PC-3 (cell line): ENCODE measurements around a stretch of chr10.

GRCh38 chr10:121080278-121080786, 229.2 kb downstream of the WDR11 start:
- RAMPAGE, long total RNA = no peak

- RAMPAGE, long total RNA = no peak
Measured at GRCh38 chr10:121525033-121525761, 73.0 kb downstream of the FGFR2 start.

DNA sequence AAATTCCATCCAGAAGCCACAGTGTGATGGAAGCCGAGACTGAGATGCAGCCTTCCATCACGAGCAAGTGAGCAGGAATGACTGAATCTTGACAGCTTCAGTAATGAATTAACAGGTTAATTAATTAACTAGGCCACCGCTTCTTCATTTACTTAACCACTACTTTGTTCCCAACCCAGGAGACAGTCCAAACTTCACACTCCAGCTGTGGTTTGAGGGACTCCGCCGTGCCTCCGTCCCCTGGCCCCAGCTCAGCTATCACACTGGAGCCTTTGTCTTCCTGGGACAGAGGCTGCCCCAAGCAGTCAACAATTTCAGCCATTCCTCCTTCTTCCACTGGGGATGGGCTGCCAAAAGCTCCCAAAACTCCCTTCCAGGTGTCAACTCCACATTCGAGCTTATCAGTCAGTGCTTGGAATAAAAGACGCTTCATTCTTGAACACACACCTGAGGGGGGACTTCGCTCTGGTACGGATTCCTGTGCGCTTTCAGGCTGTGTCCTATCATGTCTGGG, 65.8 kb downstream of the FGFR2 start:
- RAMPAGE, long total RNA = no peak

- RAMPAGE, long total RNA = no peak
Measured at GRCh38 chr10:121779837-121780516, 147.9 kb downstream of the ATE1 start.

DNA sequence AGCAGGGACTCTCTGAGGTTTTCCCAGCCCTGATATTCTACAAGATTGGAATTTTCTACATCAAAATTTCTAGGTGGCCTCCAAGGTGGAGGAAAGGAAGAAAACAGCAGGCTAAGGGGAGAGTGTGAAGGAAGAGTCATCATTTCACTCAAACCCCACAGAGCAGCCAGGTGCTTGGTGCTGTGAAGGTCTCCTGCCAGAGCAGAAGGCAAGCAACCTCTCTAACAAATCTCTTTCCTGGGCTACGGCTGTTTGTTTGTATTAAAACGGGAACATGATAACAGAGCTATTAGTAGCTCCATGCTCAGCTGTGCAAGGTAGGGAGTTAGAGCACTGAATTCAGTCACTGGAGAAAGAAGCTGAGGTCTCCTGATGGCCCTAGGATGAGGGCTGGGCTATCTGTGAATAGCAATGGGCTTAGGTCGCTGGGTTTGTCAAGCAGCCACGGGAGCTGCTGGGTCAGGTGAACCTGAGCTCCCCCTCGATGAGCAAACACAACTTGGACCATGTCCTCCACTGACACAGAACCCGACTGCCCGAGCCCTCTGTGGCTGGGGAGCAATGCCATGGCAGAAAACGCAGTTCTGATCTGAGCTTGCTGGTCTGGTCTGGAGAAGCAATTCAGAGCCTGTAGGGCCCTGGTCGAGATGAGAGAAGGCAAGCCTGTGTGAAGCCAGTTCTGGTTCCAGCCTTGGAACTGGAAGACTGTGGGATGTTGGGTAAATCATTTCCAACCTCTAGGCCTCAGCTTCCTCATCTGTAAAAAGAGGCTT, 24.4 kb downstream of the TACC2 start:
- RAMPAGE, long total RNA = no peak

DNA sequence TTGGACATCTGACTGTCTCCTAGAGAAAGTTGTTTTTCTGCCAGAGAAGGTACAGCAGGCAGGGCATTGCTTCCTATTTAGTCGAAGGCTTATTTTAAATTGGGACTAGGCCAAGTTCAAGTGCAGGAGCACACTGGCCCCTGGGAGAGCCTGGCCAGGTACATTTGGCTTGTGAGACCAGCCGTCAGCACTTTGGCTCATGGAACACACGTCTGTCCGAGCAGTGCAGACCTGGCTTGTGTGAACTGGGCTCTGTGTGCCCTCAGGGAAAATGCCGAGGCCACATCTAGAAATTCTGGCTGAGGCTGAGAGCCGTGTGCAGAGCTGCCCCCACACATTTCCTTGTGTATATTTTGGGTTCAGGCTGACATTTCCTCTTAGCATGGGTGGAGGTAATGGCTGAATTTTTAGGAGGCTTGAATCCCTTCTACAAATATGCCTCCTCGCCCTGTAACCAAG, 113.6 kb downstream of the TACC2 start:
- RAMPAGE, long total RNA = no peak

DNA sequence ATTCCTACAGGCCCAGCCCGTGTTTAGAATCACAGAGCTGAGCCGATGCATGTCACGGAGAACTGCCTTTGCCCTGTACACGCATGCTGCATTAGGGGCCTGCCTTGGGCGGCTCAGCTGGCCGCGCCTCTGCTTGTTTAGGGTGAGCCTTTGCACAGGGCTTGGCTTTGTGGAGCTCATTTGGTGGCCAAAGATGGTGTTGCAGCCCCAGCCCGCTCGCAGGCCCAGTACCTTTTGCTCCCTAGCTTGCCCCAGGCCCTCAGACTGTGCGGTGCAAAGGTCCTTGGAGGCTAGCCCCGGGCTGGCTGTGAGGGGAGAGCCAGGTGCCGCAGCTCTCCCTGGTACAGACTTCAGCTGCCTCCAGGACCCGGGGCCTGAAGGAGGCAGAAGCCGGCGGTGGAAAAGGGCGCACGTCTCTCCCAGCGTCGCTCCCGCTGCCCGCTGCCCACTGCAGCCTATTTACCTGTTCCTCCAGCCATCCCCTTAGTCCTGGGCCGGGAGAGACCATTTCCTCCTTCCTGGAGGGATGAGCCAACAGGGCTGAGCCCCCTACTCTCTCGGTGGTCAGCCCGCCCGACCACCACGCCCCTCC, 108.2 kb upstream of the BTBD16 start:
- RAMPAGE, long total RNA = no peak

- RAMPAGE, long total RNA = no peak
Measured at GRCh38 chr10:122164902-122165142, 106.3 kb upstream of the BTBD16 start.

DNA sequence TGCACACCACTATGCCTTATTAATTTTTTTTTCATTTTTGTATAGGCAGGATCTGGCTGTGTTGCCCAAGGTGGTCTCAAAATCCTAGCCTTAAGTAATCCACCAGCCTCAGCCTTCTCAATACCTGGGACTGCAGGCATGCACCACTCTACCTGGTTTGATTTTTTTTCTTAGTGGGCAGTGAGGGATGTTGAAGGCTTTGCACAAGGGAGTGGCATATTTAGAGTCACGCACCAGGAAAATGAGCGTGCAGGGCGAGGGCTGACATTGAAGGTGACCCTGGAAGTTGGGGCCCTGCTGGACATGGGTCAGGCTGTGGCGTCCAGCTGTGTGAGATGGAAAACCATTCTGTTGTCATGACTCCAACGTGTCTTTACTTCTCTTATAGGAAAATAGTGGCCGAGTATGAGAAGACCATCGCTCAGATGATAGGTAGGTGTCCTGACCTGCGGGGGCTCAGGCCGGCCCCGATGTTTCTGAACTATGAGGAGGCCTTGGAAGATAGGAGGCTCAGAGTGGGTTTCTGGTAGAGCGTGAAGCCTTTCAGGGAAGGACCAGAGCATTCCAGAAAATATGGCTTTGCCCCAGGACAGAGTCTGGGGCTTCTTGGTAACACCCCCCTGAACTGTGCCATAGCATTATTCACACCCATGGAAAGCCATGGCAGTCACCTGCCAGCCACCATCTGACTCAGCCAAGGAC, 29.4 kb upstream of the BTBD16 start:
- RAMPAGE, long total RNA = no peak

DNA sequence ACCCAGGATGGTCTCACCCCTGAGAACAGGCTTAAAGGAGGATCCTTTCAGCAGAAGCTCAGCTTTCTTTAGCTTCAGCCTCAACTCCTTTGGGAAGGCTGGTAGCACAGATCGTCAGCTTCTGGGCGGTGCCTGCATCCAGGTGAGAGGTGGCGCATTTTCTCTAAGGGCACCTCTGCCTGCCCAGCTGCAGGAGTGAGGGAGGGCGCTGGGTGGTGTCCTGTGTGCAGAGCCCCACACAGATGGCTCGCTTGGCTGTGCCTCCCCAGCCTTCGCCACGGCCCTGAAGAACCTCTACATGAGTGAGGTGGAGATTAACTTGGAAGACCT, 19.7 kb downstream of the BTBD16 start:
- RAMPAGE, long total RNA = no peak

GRCh38 chr10:122368575-122369155, 5.8 kb upstream of the PLEKHA1 start:
- RAMPAGE, long total RNA = no peak

DNA sequence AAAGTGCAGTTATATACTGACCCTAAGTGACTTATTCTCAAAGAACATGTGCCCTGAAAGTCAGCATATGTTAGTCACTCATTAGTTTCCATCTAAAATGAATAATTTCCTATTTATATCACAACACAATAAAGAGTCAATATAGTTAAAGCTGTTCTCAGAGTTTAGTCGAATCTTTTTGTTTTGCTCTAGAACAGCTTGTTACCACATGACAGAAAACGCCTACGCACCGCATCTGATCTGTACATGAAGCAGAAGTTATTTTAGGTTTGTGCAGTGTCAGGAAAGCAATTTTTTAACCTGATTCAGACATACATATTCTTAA, 33.2 kb downstream of the PLEKHA1 start:
- RAMPAGE, long total RNA = no peak

DNA sequence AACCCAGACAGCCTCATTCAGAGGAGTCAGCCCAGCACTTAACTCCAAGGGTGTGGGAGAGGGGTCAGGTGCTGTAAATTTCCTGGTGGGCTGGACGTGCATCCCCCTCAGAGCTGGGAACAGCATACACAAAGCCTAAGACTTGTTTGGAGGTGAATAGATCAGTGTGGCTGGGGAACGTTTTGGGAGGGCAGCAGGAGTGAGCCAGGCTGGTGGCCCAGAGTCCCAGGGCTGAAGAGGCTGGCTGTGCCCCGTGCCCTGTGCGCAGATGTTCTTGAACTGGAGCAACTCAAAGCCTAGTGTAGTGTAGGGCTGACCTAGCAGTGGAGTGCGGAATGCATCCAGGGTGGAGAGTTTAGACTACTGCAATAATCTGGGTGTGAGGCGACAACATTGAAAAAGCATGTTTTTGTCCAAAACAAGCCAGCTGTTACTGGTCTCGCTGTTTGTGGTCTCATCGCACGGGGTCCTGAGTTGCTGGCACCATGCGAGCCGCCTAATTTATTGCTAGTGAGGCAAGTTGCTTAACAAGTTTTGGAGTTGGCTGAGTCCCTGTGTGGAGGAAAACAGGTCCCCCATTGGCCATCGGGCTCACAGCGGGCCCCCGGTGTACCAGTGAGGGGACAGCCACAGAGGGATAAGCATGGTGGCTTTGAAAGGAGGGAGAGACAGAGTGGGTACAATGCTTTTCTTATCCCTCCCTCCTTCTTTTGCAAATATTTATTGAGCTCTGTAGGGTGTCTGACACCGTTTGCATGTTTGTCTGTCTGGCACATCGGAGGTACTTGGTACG, 2.6 kb downstream of the HTRA1 start:
- RAMPAGE, long total RNA = no peak

DNA sequence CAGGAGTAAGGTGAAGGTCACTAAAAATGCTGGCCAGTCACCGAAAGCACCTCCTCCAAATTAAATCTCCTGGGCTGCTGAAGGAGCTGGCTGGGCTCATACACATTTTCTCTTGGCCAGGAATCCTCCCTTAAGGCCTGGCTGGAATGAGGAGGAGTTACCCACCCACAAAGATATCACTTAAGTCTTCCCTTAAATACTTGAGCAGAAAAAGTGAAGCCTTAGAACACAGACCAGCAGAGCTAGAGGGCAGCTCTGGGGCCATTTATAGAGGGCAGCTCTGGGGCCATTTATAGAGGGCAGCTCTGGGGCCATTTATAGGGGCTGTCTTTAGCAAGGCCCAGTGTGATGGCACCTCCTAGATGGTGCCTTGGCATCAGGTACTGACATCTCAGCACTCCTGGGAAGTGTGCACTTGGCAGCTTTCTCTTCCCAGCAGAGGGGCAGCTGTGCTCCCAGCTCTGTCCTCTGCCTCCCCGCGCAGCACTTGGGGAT, 46.4 kb downstream of the HTRA1 start:
- RAMPAGE, long total RNA = no peak

DNA sequence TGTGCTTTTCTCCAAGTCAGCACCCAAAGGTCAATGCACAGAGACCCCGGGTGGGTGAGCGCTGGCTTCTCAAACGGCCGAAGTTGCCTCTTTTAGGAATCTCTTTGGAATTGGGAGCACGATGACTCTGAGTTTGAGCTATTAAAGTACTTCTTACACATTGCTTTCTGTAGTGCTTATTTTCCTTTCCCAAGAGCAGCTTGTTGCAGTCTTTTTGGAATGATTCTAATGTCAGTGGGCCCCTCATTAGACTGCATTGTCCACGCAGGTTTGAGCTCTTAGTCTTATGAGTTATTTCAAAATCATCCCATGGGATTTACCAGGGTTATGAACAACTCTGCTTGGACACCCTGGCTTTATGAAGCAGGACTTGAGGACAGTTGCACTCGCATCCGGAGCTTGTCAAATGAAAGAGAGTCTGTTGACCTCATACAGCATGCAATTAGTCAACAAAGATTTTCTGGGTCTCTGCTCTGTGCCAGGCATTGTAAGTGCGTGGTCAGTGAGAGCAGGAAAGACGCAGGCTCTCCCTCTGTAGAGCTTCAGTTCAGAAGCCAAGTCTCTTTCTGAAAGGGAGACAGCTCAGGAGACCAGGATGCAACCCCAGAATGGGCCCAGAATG, 45.7 kb upstream of the DMBT1 start:
- RAMPAGE, long total RNA = no peak

- RAMPAGE, long total RNA = no peak
Measured at GRCh38 chr10:122993654-122994612, 13.7 kb downstream of the PSTK start.

- RAMPAGE, long total RNA = no peak
Measured at GRCh38 chr10:123020064-123020839, 11.4 kb downstream of the ACADSB start.

DNA sequence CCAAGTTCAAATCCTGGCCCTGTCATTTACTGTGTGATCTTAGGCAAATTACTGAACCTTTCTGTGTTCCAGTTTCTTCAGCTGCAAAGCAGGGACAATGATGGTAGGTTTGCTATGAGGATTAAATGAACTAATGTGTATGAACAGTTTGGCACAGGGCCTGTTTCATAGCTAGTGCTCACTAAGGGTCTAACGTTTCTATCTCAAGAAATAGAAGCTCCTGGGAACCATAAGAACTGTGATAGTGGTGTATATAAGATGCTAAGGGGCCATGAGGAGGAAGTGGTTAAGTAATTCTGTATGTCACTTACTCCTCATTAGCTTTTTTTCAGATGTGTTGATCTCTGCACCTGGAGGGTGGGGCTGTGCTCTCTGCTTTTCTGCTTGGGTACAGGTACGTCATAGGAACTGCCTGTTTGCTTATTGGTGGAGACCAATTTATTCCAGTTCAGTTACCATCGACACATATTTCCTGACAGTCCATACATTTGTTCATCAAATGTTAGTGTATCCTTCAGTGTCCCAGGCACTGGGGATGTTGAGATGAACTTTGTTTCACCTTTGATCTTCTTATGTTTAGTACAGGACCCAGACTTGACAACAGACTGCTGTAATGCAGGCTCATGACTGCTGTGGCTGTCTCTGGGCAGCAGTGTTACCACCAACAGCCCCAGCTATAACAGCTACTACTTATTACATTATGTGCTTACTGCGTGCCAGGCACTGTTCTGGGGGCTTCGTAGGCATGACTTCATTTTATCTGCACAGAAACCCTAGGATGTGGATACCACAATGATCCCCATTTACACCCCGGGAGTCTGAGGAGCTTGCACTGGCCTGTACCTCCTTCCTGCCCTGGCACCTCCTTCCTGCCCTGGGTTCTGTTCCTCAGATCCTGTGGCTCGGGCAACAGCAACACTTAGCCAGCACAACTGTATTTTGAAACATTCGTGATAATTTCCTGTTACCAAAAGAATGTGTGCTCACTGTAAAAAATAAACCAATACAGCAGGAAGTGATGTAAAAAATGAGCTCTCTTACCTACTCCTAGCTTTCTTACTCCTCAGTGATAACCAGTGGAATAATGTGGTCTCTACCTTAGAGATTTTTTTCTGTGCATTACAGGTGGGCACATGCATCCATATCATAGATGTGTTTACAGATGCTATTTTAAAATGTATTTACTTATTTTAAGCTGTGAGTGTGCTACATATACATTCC, 87.4 kb downstream of the BUB3 start:
- RAMPAGE, long total RNA = no peak

- RAMPAGE, long total RNA = no peak
Measured at GRCh38 chr10:123392209-123392797, 238.1 kb downstream of the BUB3 start.

GRCh38 chr10:123800229-123800885, 91.2 kb downstream of the CPXM2 start:
- RAMPAGE, long total RNA = no peak